Epidermal melanocyte (primary cell): ENCODE results near the genes DAP and ANKH.

DNA sequence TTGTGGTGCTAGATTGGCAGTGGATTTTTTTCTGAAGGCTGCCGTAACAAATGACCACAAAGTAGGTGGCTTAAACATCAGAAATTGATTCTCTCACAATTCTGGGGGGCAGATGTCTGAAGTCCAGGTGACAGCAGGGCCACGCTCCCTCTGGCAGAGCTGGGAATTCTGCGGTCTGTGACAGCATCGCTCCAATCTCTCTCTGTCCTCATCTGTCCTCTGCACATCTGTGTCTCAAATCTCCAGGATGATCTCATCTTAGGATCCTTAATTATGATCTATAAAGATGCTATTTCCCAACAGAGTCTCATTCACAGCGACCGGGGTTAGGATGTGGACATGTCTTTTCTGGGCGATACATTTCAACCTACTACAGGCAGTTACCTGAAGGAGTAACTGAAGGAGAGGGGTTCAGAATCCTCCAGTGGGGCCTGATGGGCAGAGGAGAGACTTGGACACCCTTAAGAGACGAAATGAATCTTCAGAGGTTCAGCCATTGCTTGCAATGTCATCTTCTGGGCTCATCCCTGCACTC is 31.4 kb downstream of the ANKRD33B start:
- RRBS: no CpG with 5 or more reads among the region's 8 CpGs

- RRBS: no CpG with 5 or more reads among the region's 17 CpGs
Measured at GRCh38 chr5:10679559-10680416, 81.2 kb downstream of the DAP start.

GRCh38 chr5:10742848-10743396 is 18.1 kb downstream of the DAP start:
- RRBS: no CpG with 5 or more reads among the region's 3 CpGs

DNA sequence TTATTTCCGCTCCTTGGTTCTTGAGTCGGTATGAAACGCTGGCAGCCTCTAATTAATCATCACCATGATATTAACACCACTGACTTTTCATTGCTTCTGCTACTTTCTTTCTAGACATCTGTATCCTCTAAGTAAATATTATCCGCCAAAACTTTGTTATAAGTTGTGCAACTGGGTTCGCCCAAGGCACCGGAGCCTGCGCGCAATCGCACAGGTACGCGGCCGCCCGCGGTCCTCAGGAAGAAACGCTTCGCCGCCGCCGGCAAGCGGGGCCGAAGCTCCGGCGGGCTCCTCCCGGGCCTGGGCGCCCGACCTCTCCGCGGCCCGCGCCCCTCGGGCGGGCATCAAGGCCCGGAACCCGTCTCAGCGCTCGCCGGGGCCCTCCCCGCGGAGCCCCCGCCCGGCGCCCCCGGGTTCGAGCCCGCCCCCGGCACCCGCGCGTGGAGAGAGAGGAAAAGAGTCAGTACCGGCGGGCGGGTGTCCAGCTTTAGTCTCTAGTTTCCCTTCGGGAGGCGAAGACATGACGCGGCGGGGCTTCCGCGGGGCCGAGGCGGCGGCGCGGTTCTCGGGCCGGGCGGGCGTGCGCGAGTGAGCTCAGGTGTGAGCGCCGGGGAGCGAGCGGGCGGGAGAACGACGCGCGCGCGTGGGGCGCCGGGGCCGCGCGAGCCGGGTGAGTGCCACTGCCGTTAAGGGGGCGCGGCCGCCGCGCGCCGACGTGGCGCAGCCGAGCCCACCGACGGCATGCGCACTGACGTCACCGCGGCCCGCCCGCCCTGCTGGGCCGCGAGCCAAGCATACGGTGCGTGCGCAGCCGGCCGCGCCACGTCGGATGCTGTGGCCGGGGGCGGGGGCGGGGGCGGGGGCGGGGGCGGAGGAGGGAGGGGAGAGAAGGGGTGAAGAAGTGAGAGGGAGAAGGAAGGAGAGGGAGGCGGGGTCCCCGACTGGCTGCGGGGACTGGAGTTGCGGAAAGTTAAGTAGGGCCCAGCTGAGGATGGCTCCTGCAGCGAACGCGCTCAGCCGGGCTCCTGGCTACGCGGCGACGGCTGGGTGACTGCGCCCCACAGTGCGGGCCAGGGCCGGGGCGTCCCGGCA is at the start of gene DAP:
Gene DAP (minus strand): TSS at position 688 of the 1,092 bp plus-strand sequence.
- RRBS: 2% methylated on average over 64 of the region's 139 CpGs

DNA sequence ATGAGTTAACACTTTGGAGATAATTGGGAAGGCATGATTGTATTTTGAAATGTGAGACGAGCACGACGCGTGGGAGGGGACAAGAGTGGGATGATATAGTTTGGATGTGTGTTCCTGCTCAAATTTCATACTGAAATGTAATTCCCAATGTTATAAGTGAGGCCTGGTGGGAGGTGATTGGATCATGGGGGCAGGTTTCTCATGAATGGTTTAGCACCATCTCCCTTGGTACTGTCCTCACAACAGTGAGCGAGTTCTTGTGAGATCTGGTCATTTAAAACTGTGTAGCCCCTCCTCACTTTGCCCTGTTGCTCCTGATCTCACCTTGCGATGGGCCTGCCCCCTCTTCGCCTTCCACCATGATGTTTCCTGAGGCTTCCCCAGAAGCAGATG is 721.6 kb upstream of the CTNND2 start:
- RRBS: no CpG with 5 or more reads among the region's 7 CpGs

DNA sequence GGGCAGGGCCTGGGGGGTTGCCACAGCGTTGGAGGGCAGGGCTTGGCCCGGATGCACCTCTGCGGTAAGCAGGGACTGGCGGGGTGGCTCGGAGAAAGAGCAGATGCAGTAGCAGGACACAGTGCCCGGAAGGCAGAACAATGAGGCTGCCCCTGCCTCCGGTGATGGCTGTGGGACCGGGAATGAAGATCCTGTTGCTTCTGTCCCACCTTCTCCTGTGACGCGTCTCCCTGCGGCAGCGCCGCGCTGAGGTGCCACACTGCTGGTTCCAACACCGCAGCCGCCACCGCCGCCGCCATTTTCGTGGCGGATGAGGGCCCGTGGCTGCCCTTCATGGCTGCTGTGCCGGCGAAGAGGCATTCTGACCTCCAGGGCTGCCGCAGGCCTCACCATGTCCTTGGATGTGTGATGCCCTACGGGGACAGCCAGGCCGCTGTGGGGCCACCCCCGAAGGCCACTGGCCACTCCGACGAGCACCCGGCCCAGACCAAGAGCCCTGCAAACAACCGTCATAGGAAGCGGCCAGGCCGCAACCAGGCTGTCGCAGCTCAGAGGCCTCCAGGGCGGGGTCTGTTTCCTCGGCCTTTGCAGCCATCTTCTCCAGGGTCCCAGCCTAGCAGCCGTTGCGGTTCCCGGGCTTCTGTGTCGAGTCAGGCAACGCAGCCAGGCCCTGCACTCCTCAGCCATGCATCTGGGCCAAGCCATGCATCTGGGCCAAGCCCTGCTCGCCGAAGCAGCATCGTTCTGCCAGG is 890.6 kb upstream of the CTNND2 start:
- RRBS: 64% methylated on average over 4 of the region's 45 CpGs

- RRBS: 3% methylated on average over 22 of the region's 81 CpGs
Measured at GRCh38 chr5:14010836-14012192, 66.8 kb upstream of the DNAH5 start.

DNA sequence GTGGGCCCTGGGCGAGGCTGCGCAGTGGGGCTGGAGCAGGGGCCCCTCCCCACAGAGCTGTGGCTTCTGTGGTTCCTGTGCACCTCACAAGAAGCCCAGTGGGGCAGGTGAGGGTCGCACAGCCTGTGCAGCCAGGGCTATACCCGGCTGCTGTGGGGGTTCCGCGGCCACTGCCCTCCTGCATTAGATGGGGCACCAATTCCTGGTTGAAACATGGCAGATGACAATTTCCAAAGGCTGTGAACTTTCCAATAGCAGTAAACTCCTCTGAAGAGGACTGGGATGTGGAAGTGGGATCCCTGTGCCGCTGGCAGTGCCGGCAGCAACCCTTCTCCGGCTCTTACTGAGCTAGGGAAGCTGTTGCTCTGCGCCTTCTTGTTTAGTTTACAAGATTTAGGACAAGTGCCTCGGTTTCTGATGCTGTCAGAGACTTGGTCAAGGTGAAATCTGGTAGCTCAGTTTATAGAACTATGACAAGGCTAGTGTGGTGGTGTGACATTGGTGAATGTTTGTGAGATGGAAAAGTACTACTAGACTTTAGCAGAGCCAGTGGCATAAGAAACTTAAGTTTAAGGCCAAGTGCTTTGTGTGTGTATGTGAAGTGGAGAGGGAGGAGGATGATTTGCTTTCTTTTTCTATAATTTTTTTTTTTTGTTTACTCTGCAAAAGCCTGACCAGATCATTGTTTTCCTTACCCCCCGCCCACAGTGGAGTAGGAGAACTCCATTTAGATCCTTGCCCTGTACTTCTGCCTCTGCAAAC is 75.6 kb downstream of the TRIO start:
- RRBS: no CpG with 5 or more reads among the region's 12 CpGs

DNA sequence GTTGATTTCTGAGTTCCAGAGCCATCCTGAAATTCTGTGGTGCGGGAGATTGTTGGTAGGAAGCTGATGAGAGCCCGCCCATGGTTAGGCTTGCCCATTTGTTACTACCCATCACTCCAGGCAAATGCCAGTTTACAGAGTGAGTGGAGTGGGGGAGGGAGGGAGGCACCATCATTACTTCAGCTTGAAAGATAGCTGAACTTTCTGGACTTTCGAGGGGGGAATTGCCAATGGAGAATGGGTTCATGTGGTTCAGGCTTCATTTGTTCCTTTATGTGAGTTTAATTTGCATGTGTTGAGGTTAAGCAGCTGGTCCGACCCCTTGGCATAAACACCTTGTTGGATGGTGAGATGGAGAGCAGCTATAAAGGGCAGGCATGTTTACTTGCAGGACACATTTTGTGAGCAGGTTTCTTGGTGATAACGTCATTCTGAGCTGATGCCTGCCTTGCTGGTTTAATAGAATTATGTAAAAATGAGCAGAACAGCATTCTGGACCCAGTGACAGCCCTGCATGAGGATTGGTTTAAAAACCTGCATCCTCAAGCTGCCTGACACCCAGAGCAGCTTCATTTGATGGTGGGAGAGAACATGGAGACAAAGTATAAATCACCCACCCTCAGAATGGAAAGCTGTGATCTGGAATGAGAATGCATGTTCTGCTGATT is 106.2 kb downstream of the TRIO start:
- RRBS: no CpG with 5 or more reads among the region's 5 CpGs

DNA sequence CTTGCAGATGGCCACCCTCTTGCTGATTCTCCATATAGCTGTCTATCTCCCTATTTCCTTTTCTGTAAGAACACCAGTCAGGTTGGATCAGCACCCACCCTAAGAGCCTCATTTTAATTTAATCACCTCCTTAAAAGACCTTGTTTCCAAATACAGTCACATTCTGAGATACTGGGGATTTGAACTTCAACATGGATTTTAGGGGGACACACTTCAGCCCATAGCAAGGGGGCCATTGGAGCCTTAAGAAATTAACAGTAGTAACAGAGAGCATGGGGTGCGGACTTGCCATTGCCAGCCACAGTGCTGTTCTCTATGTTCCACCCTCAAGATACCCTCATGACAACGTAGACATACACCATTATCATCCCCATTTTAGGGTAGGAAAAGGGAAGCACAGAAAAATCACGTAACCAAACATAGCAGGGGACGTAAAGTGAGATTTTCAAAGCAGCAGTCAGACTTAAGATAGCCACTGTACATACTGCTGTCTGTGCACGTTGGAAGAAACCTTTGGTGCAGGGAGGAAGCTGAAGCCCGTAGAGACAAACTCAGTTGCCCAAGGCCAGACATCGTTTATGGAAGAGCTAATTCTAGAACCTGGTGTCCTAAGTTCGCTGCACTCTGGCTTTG is 149.6 kb upstream of the OTULINL start:
- RRBS: no CpG with 5 or more reads among the region's 8 CpGs

DNA sequence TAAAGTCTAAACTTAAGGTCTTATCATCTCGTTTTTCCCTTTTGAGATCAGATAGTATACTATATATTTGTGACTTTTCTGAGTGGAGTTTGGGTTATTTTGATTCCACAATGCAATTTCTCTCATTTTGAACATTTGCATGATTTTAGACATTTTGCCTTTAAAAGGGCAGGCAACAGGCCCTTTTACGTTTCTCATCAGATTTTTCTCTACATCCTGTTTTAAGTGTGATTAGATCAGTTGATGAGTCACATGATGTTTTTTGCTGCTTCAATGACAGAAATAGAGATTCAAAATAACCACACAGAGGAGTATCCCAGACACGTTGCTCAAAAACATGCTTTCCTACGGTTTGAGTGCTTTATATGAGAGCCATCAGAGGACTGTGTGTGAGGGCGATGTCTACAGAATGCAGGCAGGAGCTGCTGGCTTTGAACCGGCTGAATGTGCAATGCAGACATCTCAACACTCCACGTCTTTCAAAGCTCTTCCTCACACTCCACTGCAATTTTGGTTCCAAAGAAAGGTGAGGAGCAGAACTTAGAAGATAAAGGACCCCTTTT is 42.1 kb downstream of the OTULIN start:
- RRBS: no CpG with 5 or more reads among the region's 7 CpGs

- RRBS: no CpG with 5 or more reads among the region's 15 CpGs
Measured at GRCh38 chr5:14707386-14708274, 43.1 kb downstream of the OTULIN start.

DNA sequence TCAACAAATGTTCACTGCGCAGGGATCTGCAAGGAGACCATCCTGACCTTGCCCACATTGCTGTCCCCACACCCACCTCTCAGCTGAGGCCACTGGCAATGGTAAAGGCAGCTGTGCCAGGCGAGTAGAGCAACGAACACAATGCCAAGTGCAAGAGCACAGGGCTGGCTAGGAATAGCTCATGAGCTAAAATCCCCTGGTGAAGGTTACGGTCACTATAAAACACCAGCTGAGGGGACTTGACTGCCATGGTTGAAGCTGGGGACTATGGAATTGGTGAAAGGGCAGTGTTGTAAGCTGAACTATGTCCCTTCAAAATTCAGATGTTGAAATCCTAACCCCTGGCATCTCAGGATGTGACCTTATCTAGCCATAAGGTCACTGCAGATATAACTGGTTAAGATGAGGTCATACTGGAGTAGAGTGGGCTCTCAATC is 96.1 kb downstream of the OTULIN start:
- RRBS: no CpG with 5 or more reads among the region's 4 CpGs

GRCh38 chr5:14871368-14872097 is at the start of gene ANKH:
ANKH (minus strand) TSS chr5:14871778.
- RRBS: 1% methylated on average over 57 of the region's 104 CpGs

DNA sequence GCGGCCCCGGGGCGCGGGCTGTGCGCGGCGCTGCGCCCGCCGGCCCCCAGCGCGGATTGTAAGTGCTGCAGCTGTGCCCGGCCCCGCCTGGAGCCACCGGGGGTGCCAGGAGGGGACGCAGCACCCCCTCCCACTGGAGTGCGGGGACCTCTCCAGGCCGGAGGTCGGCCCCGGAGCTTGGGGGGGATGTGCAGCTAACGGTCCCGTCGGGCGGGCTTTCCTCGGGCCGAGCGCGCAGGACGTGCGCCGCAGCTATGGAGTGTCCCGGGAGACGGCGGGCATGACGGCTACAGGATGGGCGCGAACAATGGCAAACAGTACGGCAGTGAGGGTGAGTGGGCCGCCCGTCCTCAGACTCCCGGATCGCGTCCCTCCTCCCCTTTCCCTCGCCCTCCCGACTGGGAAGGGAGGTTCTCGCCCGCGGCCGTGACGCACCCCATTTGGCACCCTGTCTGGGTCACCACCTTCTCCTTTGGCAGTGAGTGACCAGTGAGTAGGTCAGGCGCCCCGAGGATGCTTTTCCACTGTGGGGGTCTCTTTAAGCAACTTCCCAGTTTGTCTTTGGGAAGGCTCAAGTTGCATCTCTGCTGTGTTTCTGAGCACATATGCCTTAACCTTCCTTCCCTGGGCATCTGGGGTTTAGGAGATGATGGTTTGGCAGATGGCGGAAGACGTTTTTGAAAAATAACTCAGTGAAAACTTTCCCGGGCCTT is 559 bp downstream of the FBXL7 start:
- RRBS: 2% methylated on average over 25 of the region's 55 CpGs

GRCh38 chr5:15706229-15706931 is 206.4 kb downstream of the FBXL7 start:
- RRBS: no CpG with 5 or more reads among the region's 6 CpGs

GRCh38 chr5:16457265-16457937 is 8.2 kb downstream of the ZNF622 start:
- RRBS: no CpG with 5 or more reads among the region's 4 CpGs

DNA sequence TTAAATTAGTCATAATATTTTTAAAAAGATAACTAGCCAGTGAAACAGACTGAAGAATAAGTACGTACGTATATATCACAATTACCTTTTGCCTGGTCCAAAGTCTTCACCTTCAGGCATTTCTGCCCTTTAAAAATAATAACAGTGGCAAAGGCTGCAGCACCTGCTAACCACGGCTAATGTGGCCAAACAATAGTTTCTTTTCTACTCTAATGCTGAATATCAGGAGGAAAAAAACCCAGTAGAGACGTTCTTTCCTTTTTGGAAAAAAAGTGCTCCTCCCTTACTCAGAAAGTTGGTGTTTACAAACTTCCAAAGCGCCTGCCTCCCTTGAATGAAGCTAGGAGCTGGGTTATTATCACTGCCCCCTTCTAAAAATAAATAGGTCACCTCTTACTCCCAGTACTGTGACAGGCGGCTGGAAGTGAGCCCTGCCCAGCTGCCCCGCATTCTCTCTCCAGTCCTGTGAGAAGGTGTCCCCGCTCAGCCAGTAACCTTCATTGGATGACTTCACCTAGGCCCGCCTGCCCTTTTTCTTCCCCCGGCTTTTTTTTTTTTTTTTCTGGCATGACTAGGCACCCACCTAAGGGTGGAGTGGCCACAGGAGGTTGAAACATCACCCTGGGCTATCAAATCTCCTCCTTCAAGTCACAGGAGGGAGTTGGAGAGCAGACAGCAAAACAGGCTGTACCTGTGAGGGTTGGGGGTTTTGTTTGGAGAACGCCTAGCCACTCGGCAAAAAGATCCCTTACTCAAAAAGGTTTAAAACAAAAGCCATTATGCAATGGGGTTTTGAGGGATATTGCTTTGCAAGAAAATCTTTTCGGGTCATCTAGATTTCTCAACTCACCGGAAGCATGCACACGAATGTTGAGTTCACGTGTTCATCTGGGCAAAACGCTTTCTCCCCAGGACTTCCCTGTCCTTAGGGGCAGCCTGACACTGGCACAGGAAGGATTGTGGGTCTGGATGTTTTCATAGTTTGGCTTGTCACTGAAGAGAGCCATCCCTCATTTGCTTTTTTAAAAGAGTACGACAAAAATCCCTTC is 43.2 kb upstream of the ZNF622 start:
- RRBS: no CpG with 5 or more reads among the region's 18 CpGs

DNA sequence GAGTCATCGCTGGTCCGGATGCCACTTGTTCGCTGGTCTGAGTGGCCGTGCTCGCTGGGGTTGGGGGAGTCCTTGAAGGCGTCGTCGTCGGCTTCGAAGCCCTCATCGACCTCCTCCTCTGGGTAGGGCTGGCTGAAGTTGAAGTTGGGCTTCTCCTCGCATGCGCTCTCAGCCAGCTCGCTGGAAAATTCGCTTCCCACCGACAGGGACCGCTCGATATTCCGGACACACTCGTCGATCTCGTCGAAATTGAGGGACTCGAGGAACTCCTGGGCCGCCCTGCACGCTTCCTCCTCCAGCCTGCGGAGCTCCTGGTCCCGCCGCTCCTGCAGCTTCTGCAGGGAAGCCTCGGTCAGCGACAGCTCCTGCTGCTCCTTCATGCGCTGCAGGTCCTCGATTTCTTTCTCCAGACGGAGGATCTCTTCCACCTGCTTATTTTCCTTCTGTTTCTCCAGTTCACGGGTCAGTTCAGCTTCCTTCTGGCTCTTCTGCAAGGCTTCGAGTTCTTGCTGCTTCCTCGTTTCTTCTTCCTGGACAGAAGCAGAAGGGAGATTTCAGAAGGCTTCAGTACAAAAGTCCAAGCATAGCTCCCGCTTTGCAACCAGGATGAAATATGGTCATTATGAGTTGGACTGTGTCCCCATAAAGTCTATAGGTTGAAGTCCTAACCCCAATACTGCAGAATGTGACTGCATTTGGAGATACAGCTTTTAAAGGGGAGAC is 84.7 kb upstream of the RETREG1 start:
- RRBS: no CpG with 5 or more reads among the region's 38 CpGs

GRCh38 chr5:17024683-17025336 is 88.7 kb upstream of the MYO10 start:
- RRBS: no CpG with 5 or more reads among the region's 7 CpGs